Heart left ventricle (tissue), 7 donors: ENCODE data around the gene TMPRSS4.

DNA sequence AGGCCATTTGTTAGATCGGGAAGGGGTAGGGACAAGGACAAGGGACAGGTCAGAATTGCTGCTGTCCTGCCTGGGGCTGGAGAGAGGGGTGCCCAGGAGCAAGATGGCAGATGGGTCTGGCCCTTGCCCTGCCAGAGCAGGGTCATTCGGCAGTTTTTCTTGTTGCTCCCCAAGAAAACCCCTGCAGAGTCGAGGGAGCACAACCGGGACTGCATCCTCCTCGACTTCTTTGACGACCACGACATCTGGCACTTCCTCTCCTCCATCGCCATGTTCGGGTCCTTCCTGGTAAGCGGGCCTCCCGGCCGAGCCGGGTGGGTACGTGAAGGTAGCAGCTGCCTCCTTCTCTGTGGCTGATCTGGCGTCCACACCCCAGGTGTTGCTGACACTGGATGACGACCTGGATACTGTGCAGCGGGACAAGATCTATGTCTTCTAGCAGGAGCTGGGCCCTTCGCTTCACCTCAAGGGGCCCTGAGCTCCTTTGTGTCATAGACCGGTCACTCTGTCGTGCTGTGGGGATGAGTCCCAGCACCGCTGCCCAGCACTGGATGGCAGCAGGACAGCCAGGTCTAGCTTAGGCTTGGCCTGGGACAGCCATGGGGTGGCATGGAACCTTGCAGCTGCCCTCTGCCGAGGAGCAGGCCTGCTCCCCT is 3.4 kb upstream of the TAGLN start:
- PRO-cap, 6 experiments = no peak in any of the 6 experiments
- RAMPAGE, long total RNA, 2 experiments = no peak in any of the 2 experiments
- RRBS = 75% methylated on average over 6 of the region's 22 CpGs

DNA sequence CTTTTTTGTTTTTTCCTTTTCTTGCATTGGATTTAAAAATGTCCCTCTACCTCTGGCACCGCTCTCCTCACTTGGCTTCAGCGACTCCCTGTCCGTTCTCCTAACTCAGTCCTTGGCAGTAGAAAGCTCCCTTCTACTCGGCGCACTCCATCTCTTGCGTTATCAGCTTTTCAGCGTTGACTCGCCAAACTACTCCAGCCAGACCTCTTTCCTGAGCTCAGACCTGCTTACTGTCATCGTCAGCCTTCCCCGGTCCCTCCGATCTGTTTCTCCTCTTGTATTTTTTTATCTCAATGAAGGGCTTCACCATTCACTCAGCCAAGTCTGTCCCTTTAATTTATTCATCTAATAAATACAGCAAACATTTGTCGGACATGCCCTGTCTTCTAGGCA is 751 bp downstream of the CEP164 start:
- PRO-cap, 6 experiments = peak in 1 of 6 experiments; most common minus-strand start position 102 of the sequence (in 1)
- RAMPAGE, long total RNA, 2 experiments = no peak in any of the 2 experiments
- RRBS = no CpG with 5 or more reads among the region's 12 CpGs

- PRO-cap, 6 experiments = no peak in any of the 6 experiments
- RAMPAGE, long total RNA, 2 experiments = no peak in any of the 2 experiments
- RRBS = no CpG with 5 or more reads among the region's 3 CpGs
Measured at GRCh38 chr11:117371027-117371471, 43.4 kb downstream of the CEP164 start.

- PRO-cap, 6 experiments = no peak in any of the 6 experiments
- RAMPAGE, long total RNA, 2 experiments = no peak in any of the 2 experiments
- RRBS = no CpG with 5 or more reads among the region's 2 CpGs
Measured at GRCh38 chr11:117390379-117390612, 62.6 kb downstream of the CEP164 start.

DNA sequence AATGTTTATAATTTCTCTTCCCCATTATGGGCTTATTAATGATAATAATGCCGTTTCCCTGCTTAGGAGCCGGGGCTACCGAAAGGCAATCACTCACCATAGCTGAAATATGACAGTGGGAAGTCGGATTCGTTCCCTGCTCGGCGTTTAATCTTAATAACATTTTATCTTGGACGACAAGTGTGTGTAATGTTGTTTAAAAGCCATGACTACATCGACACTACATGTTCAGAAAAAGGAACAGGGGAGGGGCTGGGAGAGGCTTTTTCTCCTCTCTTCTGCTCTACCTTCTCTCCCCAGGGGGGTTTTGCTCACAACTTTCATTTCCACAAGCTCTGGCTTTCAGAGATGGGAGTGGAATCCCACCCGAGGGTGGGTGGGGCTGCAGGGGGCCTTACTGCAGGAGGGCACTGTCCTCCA is 105.5 kb downstream of the DSCAML1 start:
- PRO-cap, 6 experiments = no peak in any of the 6 experiments
- RAMPAGE, long total RNA, 2 experiments = no peak in any of the 2 experiments
- RRBS = no CpG with 5 or more reads among the region's 10 CpGs

- PRO-cap, 6 experiments = no peak in any of the 6 experiments
- RAMPAGE, long total RNA, 2 experiments = no peak in any of the 2 experiments
- RRBS = no CpG with 5 or more reads among the region's 15 CpGs
Measured at GRCh38 chr11:117814492-117815179, 9.9 kb downstream of the FXYD2 start.

DNA sequence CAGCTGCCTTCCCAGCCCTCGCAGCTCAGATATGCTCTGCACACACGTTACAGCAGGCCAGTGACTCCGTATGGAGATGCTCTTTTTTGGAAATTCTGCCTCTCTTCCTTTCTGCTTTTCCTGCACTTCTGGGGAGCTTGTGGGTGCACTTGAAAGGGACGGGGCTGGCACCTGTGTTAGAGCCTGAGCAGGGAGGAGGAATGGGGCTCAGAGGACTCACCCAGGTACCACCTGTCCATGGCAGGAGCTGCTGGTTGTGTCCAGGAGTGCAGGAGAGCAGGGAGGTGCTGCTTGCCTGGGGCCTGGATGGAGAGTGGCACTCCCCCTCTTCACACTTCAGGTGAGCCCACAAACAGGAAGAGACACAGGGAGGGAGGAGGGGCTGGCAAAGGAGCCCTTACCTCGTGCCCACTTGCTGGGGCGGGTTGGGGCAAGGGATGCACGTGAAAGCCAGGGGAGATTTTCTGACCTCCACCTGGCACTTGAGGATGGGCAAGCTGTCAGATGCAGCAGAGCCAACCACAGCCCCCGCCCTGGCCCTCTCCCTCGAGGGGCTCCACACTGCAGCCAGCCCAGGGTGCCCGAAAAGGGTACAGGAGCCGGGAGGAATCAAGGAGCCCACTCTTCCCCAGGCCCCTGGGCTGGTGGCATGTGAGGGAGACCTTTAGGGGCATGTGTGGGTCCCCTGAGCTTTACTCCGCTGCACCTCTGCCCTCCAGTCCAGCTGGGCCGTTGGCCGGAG is 3.4 kb upstream of the FXYD2 start:
- PRO-cap, 6 experiments = no peak in any of the 6 experiments
- RAMPAGE, long total RNA, 2 experiments = no peak in any of the 2 experiments
- RRBS = no CpG with 5 or more reads among the region's 14 CpGs

GRCh38 chr11:117828517-117829097 is 4.1 kb upstream of the FXYD2 start:
- PRO-cap, 6 experiments = no peak in any of the 6 experiments
- RAMPAGE, long total RNA, 2 experiments = no peak in any of the 2 experiments
- RRBS = 28% methylated on average over 6 of the region's 10 CpGs

GRCh38 chr11:117869074-117869420 is 7.4 kb downstream of the FXYD6 start:
- PRO-cap, 6 experiments = no peak in any of the 6 experiments
- RAMPAGE, long total RNA, 2 experiments = no peak in any of the 2 experiments
- RRBS = no CpG with 5 or more reads among the region's 8 CpGs

GRCh38 chr11:117946814-117947233 is 17.6 kb upstream of the TMPRSS13 start:
- PRO-cap, 6 experiments = peak in 1 of 6 experiments; most common minus-strand start chr11:117946935 (in 1)
- RAMPAGE, long total RNA, 2 experiments = no peak in any of the 2 experiments
- RRBS = no CpG with 5 or more reads among the region's 2 CpGs

GRCh38 chr11:117986601-117987690 is 752 bp downstream of the IL10RA start:
- PRO-cap, 6 experiments = peak in 1 of 6 experiments; most common minus-strand start chr11:117987206 (in 1)
- RAMPAGE, long total RNA, 2 experiments = no peak in any of the 2 experiments
- RRBS = 34% methylated on average over 3 of the region's 23 CpGs

DNA sequence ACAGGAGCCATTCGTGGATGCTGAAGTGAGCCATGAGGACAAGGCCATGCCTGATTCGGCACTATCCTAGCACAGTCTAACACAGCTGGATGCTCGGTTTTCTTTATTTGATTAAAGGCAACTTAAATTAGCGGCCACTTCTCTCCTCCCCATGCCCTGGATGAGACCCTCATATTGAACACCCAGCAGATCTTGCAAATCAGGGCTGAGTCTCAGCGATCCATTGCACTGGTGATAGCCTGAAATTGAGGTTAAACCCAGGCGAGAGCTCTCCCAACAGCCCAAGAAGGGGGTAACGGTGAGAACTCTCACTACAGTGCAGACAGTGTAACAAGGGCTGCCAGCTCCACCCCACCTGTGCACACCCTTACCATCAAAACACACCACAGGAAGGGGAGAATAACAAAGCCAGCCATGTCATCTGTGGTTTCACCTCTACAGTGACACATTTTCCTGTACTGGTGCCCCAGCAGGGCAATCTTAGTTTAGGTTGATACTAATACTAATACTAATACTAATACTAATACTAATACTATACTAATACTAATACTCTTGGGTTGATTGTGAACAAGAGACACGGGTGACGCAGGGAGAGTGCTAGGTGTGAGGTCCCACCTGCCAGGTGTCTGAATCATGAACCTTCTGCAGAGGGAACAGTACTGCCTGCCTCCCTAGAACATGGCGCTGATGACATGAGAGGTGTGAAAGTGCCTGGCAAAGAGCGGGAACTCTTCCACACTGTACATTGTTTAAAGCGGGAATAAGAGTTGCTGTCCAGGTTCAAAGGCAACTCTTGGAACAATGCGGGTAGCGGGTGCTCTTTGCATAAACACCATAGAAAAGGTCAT is 25.3 kb upstream of the TMPRSS4 start:
- PRO-cap, 6 experiments = no peak in any of the 6 experiments
- RAMPAGE, long total RNA, 2 experiments = no peak in any of the 2 experiments
- RRBS = no CpG with 5 or more reads among the region's 14 CpGs

GRCh38 chr11:118076397-118077523 is at the start of gene TMPRSS4:
Gene TMPRSS4, plus strand, starts transcription at chr11:118077078.
- PRO-cap, 6 experiments = no peak in any of the 6 experiments
- RAMPAGE, long total RNA, 2 experiments = no peak in any of the 2 experiments
- RRBS = no CpG with 5 or more reads among the region's 16 CpGs

DNA sequence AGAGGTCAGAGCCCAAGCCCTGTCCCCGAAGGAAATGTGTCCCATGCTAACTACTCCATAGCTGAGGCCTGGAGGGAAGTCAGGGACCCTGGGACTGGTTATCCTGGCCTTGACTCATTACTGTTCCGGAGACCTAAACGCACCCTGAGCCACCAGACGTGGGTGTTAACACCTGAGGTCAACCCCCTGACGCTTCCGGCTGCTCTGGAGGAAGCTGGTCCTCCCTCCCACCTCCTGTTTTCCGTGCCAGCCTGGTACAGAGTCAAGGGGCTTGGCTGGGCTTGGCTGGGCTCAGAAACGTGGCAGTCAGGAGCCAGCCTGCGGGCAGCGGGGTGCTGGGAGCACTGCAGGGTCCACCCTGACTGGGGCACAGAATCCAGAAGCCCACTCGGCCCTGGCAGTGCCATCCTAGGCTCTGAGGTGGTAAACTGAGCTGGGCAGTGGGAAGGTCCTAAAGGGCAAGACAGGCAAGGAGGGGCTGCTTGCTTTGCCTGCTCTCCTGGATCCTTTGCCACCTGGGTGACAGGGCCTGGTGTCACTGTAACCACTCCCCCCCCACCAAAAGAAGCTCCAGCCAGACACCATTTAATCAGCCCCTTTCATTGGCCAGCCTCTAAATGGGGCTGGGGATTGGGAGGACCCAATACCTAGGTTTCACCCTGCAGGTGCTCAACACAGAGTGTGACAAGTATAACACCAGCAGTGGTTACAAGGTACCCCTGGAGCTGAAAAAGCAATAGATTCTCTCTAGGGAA is 2.8 kb downstream of the TMPRSS4 start:
- PRO-cap, 6 experiments = no peak in any of the 6 experiments
- RAMPAGE, long total RNA, 2 experiments = no peak in any of the 2 experiments
- RRBS = 10% methylated on average over 5 of the region's 11 CpGs

GRCh38 chr11:118088315-118088769 is 1.6 kb upstream of the SMIM35 start:
- PRO-cap, 6 experiments = no peak in any of the 6 experiments
- RAMPAGE, long total RNA, 2 experiments = no peak in any of the 2 experiments
- RRBS = no CpG with 5 or more reads among the region's 7 CpGs

DNA sequence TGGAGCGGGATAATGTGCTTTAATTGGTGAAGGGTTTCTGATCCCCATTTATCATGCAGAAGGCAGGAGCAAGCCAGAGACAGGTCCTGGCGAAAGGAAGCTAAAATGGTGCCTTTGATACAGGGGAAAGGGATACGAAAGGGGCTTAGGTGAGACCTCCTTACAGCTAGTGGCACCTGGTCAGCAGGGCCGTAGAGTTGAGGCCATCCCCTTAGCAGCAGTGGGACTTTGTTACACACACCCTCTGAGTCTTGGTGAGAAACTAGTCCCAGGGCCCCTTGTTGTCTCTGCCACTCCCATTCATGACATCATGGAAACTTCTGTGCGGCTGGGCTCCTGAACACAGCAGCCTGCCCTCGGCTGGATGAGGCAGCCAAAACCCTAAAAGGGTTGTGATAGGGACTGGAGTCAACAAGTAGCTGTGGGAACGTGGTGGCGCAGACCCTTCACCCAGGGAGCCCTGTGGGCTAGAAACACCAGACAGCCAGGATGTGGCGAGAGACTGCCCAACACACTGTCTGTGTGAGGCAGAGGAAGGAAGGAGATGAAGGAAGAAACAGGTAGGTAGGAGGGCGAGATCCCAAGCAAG is 4.0 kb downstream of the CD3D start:
- PRO-cap, 6 experiments = no peak in any of the 6 experiments
- RAMPAGE, long total RNA, 2 experiments = no peak in any of the 2 experiments
- RRBS = no CpG with 5 or more reads among the region's 10 CpGs

- PRO-cap, 6 experiments = no peak in any of the 6 experiments
- RAMPAGE, long total RNA, 2 experiments = no peak in any of the 2 experiments
- RRBS = no CpG with 5 or more reads among the region's 3 CpGs
Measured at GRCh38 chr11:118471505-118471928, 35.2 kb downstream of the KMT2A start.

DNA sequence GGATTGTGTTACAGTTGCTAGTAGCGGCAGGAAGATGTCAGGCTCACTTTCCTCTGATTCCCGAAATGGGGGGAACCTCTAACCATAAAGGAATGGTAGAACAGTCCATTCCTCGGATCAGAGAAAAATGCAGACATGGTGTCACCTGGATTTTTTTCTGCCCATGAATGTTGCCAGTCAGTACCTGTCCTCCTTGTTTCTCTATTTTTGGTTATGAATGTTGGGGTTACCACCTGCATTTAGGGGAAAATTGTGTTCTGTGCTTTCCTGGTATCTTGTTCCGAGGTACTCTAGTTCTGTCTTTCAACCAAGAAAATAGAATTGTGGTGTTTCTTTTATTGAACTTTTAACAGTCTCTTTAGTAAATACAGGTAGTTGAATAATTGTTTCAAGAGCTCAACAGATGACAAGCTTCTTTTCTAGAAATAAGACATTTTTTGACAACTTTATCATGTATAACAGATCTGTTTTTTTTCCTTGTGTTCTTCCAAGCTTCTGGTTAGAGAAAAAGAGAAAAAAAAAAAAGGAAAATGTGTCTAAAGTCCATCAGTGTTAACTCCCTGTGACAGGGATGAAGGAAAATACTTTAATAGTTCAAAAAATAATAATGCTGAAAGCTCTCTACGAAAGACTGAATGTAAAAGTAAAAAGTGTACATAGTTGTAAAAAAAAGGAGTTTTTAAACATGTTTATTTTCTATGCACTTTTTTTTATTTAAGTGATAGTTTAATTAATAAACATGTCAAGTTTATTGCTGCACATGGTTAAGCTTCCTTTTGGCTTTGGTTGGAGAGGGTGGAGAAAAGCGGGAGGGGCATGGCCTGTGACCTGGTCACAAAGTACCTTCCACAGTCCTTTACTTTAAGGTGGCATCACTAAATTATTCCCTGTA is 954 bp upstream of the TTC36 start:
- PRO-cap, 6 experiments = no peak in any of the 6 experiments
- RAMPAGE, long total RNA, 2 experiments = no peak in any of the 2 experiments
- RRBS = no CpG with 5 or more reads among the region's 6 CpGs

- PRO-cap, 6 experiments = peak in 5 of 6 experiments; most common plus-strand start chr11:118608799 (in 2); most common minus-strand start chr11:118608560 (in 4)
- RAMPAGE, long total RNA, 2 experiments = no peak in any of the 2 experiments
- RRBS = 3% methylated on average over 36 of the region's 79 CpGs
Measured at GRCh38 chr11:118608307-118609289, 1.2 kb downstream of the PHLDB1 start.

DNA sequence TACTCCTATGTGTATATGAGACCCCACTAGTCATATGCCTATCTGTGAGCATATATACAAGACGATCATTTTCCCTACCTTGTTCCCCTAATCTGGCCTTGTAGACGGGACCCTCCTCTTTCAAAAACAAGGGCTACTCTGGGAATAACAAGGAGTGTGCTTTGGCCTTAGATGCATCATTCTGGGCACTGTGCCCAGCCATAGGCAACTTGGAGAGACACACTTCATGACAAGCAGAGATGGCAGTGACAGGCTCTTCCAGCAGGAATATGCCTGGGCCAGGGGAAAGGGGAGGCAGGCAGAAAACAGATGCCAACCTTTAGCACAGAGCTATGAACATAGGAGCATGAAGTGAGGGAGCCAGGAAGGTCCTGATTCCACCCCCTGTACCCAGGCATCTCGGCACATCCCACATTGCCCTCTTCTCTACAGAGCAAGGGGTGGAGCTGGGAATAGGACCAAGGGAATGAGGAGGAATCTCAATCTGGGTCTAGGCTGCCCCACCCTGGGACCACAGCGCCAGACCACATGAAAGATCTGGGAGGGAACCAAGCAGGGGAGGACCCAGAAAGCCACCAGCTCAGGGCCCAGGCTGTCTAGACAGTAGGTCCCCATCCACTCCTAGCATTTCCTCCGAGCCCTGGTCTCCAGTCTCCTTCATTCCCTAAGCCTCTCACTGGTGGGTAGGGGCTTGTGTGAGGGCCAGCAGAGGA is 11.4 kb downstream of the PHLDB1 start:
- PRO-cap, 6 experiments = no peak in any of the 6 experiments
- RAMPAGE, long total RNA, 2 experiments = no peak in any of the 2 experiments
- RRBS = no CpG with 5 or more reads among the region's 5 CpGs